Pulmonary artery (tissue), 1 donor: ENCODE measurements around a stretch of chr9.

GRCh38 chr9:116837396-116838059, 150.4 kb downstream of the TRIM32 start:
- PRO-cap: no peak

DNA sequence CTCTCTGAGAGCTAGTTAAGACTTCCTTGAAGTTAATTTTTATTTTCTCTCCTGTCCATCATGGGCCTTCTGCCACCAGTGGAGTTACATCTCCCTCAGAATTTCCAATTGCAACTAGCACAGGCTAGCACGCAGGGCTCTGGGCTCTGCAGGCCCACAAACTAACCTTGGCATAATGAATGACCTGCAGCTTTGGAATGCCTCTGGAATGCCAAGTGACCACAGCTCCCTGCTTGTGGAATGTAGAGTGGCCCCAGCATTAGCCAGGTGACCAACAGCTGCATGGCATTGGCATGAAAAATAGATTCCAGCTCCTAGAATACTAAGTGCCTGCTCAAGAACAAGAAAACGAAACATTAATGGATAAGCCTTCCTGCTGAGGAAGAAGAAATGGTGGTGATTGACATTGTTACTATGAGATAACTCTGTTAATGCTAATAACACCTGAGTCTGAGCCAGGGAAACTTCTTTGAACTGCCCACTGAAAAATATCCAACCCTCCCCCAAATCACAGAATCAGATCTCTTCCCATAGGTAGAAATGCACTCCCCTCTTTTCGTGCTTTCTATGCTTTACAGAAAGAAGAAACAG, 726.0 kb downstream of the BRINP1 start:
- PRO-cap: no peak

GRCh38 chr9:119736348-119737420, 367.4 kb upstream of the BRINP1 start:
- PRO-cap: no peak

DNA sequence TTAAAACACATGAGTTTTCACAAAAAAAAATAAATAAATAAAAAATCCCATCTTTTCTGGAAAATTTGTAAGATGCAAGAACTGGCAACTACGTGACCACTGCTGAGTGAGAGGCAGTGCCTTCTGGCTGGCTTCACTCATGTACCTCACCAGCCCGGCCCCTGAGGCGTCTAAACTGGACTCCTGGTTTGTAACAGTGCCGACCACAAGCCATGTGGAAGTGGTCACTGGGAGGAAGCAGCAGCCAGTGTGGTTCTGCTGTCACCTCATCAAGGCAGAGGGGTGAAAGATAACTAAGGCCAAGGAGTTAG, 143.1 kb downstream of the CDK5RAP2 start:
- PRO-cap: no peak

GRCh38 chr9:120533785-120534683, 45.9 kb downstream of the CDK5RAP2 start:
- PRO-cap: no peak

DNA sequence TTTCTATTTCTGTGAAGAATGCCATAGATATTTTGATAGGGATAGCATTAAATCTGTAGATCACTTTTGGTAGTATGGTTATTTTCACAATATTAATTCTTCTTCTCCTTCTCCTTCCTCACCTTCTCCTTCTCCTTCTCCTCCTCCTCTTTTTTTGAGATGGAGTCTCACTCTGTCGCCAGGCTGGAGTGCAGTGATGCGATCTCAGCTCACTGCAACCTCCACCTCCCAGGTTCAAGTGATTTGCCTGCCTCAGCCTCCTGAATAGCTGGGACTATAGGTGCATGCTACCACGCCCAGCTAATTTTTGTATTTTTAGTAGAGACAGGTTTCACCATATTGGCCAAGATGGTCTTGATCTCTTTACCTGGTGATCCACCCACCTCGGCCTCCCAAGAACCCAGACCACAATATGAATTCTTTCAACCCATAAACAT, 51.8 kb upstream of the CDK5RAP2 start:
- PRO-cap: no peak

DNA sequence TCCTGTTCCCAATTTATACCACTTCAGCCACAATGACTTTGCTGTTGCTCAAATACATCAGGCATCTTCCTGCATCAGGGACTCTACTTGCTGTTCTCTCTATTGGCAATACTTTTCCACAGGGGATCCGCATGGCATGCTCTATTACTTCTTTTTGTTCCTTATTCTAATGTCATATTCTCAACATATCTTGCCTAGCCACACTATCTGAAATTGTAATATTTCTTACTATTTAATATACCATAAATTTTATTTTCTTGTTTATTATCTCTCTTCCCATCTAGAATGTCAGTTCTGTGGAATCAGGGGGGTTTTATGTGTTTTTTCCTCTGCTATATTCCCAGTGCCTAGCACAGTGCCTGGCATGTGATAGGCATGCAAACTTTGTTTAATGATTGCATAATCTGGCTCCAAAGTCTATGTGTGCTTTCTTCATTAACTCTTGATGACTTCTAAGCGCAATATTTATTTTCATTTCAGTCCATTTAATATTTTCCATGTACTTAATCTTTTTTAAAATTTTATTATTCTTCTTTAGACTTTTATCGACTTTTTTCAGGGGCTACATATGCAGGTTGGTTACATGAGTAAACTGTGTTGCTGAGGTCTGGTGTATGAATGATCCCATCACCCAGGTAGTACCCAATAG, 60.3 kb upstream of the CDK5RAP2 start:
- PRO-cap: no peak

GRCh38 chr9:120723528-120723939, 9.3 kb upstream of the MEGF9 start:
- PRO-cap: unidirectional peak, minus-strand start at chr9:120723628

GRCh38 chr9:120783278-120784257, 9.6 kb downstream of the FBXW2 start:
- PRO-cap: no peak

GRCh38 chr9:120841840-120842615, 694 bp downstream of the PSMD5 start:
- PRO-cap: no peak

DNA sequence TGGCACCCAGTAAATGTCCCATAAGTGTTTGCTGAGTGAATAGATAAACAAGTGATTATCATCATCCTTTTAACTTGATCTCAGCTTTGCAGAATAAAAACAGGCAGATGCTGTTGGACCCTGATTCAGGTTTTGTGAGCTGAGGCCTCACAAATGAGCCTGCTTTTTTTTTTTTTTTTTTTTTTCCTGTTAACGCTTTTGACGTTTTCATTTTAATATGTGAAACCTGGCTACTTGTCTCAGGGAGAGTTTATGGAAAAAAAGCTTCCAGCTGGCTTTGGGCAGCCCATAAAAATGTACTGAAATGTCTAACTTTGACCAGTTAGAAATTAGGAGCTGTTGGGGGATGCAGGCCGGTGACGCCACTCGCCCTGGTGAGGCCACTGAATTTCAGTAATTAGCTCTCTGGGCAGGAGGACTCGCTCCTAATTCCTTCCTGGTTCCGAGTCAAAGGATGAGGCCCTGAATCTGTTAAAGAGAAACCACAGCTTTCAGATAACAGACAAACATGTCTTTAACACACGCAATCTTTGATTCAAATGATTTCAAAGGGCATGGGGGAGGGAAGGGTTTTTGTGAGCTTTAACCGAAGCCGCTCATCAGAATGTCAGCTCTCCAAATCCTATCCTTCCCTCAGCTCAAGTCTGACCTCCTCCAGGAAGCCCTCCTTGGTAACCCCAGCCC, 13.3 kb upstream of the PHF19 start:
- PRO-cap: no peak

DNA sequence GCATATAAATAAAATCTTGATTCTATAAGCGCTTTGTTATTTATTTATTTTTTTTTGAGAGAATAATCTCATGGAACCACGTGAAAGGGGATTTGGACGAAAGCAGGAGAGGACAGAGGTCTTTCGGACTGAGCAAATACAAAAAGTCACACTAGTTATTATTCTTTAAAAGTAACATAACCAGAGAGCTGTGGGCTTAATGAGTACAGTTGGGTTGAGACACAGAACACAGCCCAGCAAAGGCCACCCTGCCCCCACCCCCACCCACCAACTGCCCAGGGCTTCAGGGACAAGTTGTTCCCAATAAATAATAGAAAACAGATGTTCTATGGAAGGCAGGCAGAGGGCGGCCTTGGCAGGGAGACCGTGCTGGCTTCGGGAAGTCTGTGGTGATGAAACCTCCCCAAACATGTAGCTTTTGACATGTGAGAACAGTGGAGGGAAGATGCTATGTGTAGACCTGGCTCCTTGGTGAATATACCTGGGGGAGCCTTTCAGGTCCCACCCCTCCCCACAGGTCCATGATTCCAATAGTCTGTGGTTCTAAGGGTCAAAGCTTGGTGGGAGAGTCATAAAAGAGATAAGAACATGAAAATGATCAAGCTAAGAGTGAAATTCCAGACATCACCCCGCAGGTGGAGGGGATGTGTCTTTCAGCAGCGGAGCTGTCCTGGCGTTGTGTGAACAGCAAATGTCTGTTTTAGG, 10.0 kb downstream of the TRAF1 start:
- PRO-cap: no peak

DNA sequence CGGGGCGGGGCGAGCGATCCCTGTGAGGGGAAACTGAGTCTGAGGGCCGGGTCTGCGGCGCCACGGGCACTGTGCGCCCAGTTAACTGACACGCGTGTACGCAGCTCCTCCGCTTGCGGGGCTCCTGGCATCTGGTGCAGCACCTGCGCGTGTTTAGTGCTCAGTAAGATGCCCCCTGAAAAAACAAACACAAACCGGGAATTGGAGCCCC, 2.6 kb upstream of the TRAF1 start:
- PRO-cap: no peak

DNA sequence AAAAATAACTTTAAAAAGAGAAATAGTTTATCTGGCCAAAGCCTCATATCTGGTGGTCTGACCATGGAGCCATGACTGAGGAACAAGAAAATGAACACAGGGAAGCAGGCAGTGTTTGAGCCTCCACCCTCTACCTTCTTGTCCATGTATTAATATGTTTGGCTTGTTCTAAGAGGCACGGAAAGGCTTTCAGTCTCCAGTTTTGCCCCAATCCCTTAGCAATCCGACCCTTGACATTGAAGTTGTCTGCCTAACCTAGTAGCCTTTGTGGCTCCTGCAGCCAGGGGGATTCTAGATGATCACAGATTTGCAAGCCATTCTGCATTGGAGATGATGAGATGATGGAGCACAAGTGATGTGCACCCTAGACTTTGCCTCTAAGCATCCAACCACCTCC, 5.4 kb upstream of the TRAF1 start:
- PRO-cap: no peak

DNA sequence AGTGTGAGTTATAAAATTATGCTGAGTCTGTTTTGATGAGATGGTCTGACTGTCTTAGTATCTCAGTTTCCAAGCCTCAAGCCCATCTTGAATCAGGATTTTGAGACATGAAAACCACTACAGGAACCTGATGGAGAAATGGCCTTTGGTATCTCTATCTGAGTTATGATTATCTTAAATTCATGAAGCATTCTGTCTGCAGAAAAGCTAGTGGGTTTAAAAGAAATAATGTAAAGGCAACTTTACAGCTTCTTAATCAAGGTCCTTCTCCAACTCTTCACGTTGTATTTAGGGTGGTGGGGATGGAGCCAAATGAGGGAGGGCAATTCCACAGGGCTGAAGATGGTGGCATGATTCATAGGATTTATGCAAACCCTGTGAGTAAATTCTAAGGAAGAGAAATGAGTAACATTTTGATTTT, 47.5 kb downstream of the C5 start:
- PRO-cap: no peak

DNA sequence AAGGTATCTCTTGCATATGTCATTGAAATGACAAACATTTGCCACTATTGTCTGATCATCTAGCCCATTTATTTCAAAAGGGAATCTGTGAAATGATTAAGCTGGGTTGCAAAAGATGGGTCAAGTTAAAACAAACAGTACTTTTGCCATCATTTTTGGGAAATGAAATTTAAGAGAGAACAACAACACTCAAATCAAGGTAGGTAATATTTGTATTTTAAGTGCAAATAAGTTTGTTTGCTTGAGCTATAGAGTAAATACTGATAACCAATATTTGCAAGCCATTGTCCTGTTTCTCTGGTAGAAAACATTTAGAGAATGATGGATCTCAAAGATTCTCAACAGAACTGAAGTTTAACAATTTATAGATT, 1.6 kb upstream of the C5 start:
- PRO-cap: no peak

DNA sequence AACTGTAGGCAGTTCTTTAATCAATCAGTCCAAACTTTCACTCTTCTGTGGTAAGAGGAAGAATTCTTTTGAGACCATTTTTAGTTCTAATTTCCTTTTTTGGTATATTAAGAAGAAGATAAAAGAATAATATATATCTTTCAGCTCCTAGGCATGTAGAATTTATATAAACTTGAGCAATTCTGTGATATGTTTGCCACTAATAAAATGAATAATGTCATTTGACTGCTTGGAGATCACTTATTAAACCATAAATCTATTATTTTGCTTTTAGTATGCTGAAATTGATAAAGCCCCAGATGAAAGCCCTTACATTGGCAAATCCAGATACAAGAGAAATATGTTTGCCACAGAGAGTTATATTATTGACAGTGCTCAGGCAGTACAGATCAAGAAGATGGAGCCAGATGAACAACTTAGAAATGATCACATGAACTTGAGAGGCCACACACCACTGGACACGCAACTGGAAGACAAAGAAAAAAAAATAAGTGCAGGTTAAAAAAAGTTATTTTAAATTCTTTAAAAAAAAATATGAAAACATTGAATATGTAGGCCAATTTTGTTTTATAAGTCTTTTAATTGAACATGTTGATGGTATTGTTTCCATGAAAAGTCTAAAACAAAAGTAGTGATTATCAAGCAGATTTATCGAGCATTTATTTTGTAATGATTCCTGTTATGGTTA, 38.6 kb downstream of the CNTRL start:
- PRO-cap: no peak

DNA sequence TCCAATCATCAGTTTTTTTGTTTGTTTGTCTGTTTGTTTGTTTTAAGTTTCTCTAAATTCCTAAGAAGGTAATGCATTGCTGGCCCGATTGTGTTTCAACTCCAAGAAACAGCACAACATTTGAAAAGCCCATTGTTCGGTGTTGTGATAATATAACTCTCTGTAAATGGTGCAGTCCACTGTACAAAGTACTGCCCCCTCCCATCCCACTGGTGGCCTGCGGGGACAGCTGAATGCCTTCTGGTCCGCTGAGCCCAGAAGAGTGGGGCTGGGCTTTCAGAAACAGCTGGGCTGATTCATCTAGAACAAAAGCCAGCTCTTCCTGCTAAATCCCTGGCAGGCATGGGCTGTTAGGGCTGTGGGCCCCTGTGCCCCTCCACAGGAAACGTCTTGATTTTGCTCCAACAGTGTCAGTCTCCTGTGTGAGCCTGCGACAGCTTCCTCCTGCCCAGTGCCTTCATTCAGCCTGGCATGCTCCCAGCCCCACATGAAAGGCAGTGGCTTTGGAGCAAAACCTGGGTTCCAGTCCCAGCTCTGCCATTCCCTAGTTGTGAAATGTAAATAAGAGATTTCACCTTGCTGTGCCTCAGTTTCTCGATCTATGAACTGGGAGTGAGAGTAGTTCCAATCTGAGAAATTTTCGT, 6.9 kb upstream of the GSN start:
- PRO-cap: no peak

DNA sequence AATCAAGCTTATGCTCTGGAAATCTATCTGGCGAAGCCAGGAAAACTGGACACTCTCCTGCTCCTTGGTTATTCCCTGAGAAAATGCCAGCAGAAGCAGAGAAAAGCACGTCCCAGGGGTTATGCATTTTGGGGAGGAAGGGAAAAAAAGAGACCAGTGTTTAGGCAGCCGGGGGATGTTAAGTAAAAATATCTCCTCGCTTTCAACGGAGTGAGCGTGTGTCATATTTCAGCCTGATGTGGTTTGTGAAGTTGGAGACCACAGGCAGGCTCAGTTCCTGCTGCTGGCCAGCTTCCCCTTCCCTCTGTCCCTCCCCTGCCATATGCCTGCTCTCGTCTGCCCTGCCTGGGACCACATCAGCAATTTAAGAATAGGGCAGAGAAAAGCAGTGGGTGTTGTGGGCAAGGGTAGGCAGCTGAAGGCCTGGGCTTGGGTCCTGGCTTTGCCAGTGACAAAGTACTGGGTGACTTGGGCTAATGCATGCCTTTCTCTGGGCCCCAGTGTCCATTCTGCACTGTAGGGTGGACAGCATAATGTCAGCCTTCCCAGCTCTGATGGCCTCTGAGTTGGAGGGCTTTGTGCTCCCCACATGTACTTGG, 4.0 kb downstream of the GSN start:
- PRO-cap: no peak

GRCh38 chr9:121294233-121294877, 26.4 kb downstream of the GSN start:
- PRO-cap: no peak